HepG2 (cell line): ENCODE data around the genes CSRNP3 and XIRP2.

- RRBS, 2 experiments = no CpG with 5 or more reads among the region's 12 CpGs
CAGE:
- cytosol, long polyA minus RNA = no peak
- cytosol, long polyA plus RNA = no peak
- long polyA plus RNA = no peak
- nucleus, long polyA minus RNA = no peak
- nucleus, long polyA plus RNA = no peak
Observed at GRCh38 chr2:164013939-164014947, 278.4 kb upstream of the FIGN start.

GRCh38 chr2:164783403-164783723 lies 58.3 kb downstream of the COBLL1 start:
- RRBS, 2 experiments = no CpG with 5 or more reads among the region's 1 CpG
CAGE:
- cytosol, long polyA minus RNA = no peak
- cytosol, long polyA plus RNA = no peak
- long polyA plus RNA = no peak
- nucleus, long polyA minus RNA = no peak
- nucleus, long polyA plus RNA = no peak

GRCh38 chr2:164829317-164829871 lies 12.2 kb downstream of the COBLL1 start:
CAGE:
- cytosol, long polyA minus RNA = no peak
- cytosol, long polyA plus RNA = no peak
- long polyA plus RNA = no peak
- nucleus, long polyA minus RNA = start-site peak on the minus strand at chr2:164829464-164829535, 46 reads; start-site peak on the minus strand at chr2:164829628-164829718, 95 reads
- nucleus, long polyA plus RNA = start-site peak on the minus strand at chr2:164829531-164829536, 113 and 145 reads in 2 replicates

GRCh38 chr2:164843598-164844172 lies 2.1 kb upstream of the COBLL1 start:
- RRBS, 2 experiments = no CpG with 5 or more reads among the region's 3 CpGs
CAGE:
- cytosol, long polyA minus RNA = no peak
- cytosol, long polyA plus RNA = no peak
- long polyA plus RNA = no peak
- nucleus, long polyA minus RNA = no peak
- nucleus, long polyA plus RNA = no peak

- RRBS, 2 experiments = no CpG with 5 or more reads among the region's 4 CpGs
CAGE:
- cytosol, long polyA minus RNA = no peak
- cytosol, long polyA plus RNA = no peak
- long polyA plus RNA = no peak
- nucleus, long polyA minus RNA = no peak
- nucleus, long polyA plus RNA = no peak
Observed at GRCh38 chr2:165112136-165112628, 91.7 kb downstream of the SCN3A start.

DNA sequence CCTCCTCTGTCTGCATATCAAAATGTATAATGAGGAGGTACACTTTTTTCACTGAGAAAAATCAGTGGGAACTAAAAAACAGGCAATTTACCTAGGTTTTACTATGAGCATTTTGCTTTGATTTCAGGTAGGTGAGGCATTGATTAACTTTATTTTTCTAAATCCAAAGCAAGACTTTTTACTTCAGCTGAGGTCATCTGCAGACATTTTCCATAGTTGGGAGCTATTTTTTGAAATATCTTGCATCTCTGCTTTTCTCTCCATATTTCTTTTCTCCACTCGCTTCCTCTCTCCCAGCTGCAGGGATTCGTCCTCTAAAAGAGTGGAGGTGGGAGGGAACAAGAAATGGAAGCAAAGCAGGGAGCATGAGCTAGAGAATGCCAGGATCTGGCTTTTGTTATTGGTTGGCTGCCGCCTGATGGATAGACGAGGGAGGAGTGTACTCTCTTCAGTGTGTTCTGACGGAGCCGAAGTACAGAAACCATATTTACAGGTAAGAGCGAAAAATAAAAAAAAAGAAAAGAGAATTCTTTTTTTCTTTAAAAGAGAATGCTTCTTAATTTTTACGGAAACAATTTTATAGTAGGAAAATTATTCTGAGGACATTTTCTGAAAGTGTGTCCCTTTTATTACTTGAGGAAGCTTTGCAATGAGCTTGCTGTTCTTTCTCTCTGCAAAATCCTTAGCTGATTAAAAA lies at the start of gene CSRNP3:
TSS of gene CSRNP3 (plus strand) at position 451 of the 697 bp plus-strand sequence.
- RRBS, 2 experiments = no CpG with 5 or more reads among the region's 8 CpGs
CAGE:
- cytosol, long polyA minus RNA = no peak
- cytosol, long polyA plus RNA = no peak
- long polyA plus RNA = no peak
- nucleus, long polyA minus RNA = no peak
- nucleus, long polyA plus RNA = no peak

- RRBS, 2 experiments = no CpG with 5 or more reads among the region's 3 CpGs
CAGE:
- cytosol, long polyA minus RNA = no peak
- cytosol, long polyA plus RNA = no peak
- long polyA plus RNA = no peak
- nucleus, long polyA minus RNA = no peak
- nucleus, long polyA plus RNA = no peak
Observed at GRCh38 chr2:165886373-165886815, 67.2 kb downstream of the TTC21B start.

GRCh38 chr2:166230355-166230861 lies 102.6 kb upstream of the SCN1A start:
- RRBS, 2 experiments = 14 to 16% methylated on average over 2 of the region's 3 CpGs
CAGE:
- cytosol, long polyA minus RNA = no peak
- cytosol, long polyA plus RNA = no peak
- long polyA plus RNA = no peak
- nucleus, long polyA minus RNA = no peak
- nucleus, long polyA plus RNA = no peak

DNA sequence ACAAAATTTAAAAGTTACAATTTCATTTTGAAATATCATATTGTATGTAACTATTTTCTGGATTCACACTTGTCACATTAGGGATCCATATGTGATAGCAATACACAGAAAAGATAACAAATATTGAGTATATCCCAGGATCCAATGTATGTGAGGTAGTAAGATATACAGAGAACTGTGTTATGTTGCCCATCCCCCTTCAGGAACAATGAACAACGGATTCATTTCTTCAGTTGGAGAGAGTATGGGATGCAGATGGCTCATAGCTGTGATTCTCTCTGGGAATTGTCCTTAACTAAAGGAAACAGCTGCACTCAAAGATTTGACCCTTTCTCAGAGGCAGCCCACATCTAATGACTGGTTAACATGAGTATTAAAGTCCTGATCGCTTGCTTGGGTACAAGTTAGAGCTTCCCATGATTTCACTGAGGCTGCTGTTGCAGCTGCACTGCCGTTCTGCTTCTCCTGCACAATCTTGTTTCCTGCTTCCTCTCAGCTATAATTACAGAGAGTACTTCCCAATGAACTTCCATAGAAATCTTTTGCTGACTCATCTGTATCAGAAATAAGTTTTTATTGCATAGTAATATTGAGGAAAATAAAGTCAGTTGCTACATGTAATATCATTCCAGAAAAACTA lies 12.7 kb upstream of the SCN9A start:
- RRBS, 2 experiments = no CpG with 5 or more reads among the region's 3 CpGs
CAGE:
- cytosol, long polyA minus RNA = no peak
- cytosol, long polyA plus RNA = no peak
- long polyA plus RNA = no peak
- nucleus, long polyA minus RNA = no peak
- nucleus, long polyA plus RNA = no peak

- RRBS, 2 experiments = no CpG with 5 or more reads among the region's 2 CpGs
CAGE:
- cytosol, long polyA minus RNA = no peak
- cytosol, long polyA plus RNA = no peak
- long polyA plus RNA = no peak
- nucleus, long polyA minus RNA = no peak
- nucleus, long polyA plus RNA = no peak
Observed at GRCh38 chr2:166888396-166888758, at the start of gene XIRP2. Gene XIRP2, plus strand, starts transcription at chr2:166888480.

GRCh38 chr2:167293379-167293902 lies 640 bp downstream of the B3GALT1 start:
- RRBS, 2 experiments = 32 to 33% methylated on average over 5 of the region's 47 CpGs
CAGE:
- cytosol, long polyA minus RNA = no peak
- cytosol, long polyA plus RNA = no peak
- long polyA plus RNA = no peak
- nucleus, long polyA minus RNA = no peak
- nucleus, long polyA plus RNA = no peak

GRCh38 chr2:167438065-167438604 lies 145.3 kb downstream of the B3GALT1 start:
- RRBS, 2 experiments = no CpG with 5 or more reads among the region's 2 CpGs
CAGE:
- cytosol, long polyA minus RNA = no peak
- cytosol, long polyA plus RNA = no peak
- long polyA plus RNA = no peak
- nucleus, long polyA minus RNA = no peak
- nucleus, long polyA plus RNA = no peak

GRCh38 chr2:167844301-167845020 lies 402.9 kb downstream of the STK39 start:
- RRBS, 2 experiments = no CpG with 5 or more reads among the region's 13 CpGs
CAGE:
- cytosol, long polyA minus RNA = no peak
- cytosol, long polyA plus RNA = no peak
- long polyA plus RNA = no peak
- nucleus, long polyA minus RNA = no peak
- nucleus, long polyA plus RNA = no peak

GRCh38 chr2:168192874-168193743 lies 54.3 kb downstream of the STK39 start:
- RRBS, 2 experiments = no CpG with 5 or more reads among the region's 4 CpGs
CAGE:
- cytosol, long polyA minus RNA = no peak
- cytosol, long polyA plus RNA = no peak
- long polyA plus RNA = no peak
- nucleus, long polyA minus RNA = no peak
- nucleus, long polyA plus RNA = no peak

DNA sequence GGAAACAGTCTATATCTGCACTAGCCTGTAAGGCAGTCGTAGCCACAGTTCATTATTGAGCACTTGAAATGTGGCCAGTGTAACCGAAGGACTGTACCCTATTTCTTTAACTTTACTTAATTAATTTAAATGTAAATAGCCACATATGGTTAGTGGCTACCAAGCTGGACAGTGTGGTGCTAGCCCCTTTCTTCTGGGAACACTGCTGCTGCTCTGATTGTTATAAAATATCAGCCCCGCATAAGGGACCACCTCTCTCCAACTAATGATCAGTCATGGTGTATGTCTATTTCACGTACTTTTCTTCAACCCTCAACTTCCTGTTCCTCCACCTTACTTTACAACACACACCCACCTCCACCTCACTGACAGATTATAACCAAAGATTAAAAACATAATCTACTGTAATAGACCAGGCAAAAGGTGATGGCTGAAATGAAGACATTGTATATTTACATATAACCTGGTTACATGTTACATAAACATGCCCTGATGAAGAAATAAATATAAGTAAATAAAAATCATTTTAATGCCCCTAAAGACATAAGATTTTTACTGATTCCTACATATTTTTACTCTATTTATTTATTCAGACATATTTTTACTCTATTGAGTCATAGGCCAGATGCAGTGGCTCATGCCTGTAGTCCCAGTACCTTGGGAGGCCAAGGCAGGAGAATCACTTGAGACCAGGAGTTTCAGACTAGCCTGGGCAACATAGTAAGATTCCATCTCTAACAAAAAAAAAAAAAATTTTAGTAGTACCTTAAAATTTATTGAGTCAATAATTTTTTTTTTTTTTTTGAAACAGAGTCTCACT lies 12.9 kb downstream of the STK39 start:
- RRBS, 2 experiments = no CpG with 5 or more reads among the region's 4 CpGs
CAGE:
- cytosol, long polyA minus RNA = no peak
- cytosol, long polyA plus RNA = no peak
- long polyA plus RNA = no peak
- nucleus, long polyA minus RNA = no peak
- nucleus, long polyA plus RNA = no peak

GRCh38 chr2:168357748-168358037 lies 98.4 kb upstream of the CERS6 start:
- RRBS, 2 experiments = no CpG with 5 or more reads among the region's 1 CpG
CAGE:
- cytosol, long polyA minus RNA = no peak
- cytosol, long polyA plus RNA = no peak
- long polyA plus RNA = no peak
- nucleus, long polyA minus RNA = no peak
- nucleus, long polyA plus RNA = no peak

DNA sequence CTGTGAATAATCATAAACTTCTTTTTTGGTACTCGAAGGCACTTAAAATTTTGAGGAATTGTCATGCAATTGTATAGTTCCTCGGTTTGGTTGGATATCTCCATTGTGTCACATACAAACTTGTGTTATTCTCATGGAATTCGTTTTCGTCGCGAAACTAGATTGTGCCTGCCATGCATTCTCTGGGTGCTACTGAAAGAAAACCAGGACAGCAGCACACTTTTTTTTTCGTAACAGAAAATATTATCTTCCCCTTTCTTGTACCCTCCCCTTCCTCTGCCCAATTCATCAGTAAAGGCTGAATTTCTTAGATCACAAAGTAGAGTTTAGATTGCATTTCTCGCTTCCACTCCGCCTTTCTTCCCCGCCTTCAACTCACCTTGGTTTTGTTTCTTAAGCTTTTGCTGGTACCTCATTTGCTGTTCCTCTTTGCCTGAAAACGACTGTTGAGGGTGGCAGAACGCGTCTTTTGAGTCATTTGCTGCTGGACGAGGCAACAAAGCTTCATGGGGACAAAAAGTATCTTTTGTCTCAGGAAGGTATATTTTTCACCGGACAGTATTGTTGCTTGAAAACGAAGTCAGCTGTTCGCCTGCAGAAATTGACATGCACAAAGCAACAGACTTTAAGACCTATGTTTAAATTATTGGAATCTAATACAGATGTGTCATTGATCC lies 1.4 kb downstream of the CERS6 start:
- RRBS, 2 experiments = no CpG with 5 or more reads among the region's 17 CpGs
CAGE:
- cytosol, long polyA minus RNA = no peak
- cytosol, long polyA plus RNA = no peak
- long polyA plus RNA = no peak
- nucleus, long polyA minus RNA = no peak
- nucleus, long polyA plus RNA = no peak

- RRBS, 2 experiments = no CpG with 5 or more reads among the region's 10 CpGs
CAGE:
- cytosol, long polyA minus RNA = no peak
- cytosol, long polyA plus RNA = no peak
- long polyA plus RNA = no peak
- nucleus, long polyA minus RNA = no peak
- nucleus, long polyA plus RNA = no peak
Observed at GRCh38 chr2:168632404-168633144, 169.9 kb upstream of the NOSTRIN start.

- RRBS, 2 experiments = no CpG with 5 or more reads among the region's 3 CpGs
CAGE:
- cytosol, long polyA minus RNA = start-site peak on the plus strand at chr2:168772275-168772648, 62 reads; start-site peak on the plus strand at chr2:168772861-168773074, 58 reads
- cytosol, long polyA plus RNA = no peak
- long polyA plus RNA = no peak
- nucleus, long polyA minus RNA = no peak
- nucleus, long polyA plus RNA = no peak
Observed at GRCh38 chr2:168772314-168773281, 29.8 kb upstream of the NOSTRIN start.

DNA sequence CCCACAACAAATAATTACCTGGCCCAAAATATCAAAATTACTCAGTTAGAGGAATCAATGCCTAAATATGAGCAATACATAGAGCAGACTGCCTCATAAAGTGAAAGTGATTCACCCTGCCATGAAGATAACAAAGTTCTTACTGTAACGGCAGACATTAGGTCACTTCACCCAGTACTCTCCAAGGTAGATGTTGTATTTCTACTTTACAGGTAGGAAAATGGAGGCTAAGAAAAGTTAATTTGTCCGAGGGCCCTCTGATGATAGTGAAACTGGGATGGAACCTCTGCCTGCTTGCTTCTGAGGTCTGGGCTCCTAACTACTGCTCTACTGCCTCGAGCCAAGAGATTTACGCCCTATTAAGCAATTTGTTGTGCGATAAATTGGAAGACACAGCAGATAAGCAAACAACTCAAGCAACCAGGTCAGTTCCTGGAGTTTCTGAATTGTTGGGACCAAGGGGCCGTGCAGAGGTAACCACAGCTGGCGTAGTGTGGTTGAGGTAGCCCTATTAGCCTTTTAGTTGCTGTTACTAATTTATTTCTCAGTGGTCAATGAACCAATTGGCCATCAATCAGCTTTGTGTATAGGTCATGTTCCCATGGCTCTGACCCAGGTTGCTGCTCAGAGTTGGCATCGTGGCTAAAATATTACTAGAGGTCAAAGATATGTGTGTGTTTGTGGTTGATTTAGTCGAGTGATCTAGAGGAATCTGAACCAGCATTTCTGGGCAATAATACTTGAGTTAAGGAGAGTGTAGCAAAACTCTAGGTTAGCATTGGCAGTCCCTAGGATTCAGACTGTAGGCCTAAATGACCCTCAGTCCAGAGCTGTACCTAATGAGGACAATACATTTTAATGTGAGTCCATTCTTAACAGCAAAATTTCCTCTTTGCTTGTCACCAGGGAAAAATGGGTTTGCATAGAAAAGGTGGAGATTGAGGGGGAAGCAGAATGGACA lies 5.0 kb downstream of the DHRS9 start:
- RRBS, 2 experiments = no CpG with 5 or more reads among the region's 9 CpGs
CAGE:
- cytosol, long polyA minus RNA = no peak
- cytosol, long polyA plus RNA = no peak
- long polyA plus RNA = no peak
- nucleus, long polyA minus RNA = no peak
- nucleus, long polyA plus RNA = no peak